Measurements from ENCODE around the gene DDX27.

- RRBS = 70% methylated on average over 2 of the region's 15 CpGs
These were observed 18.2 kb downstream of the ZMYND8 start for GRCh38 chr20:47338152-47338932.

DNA sequence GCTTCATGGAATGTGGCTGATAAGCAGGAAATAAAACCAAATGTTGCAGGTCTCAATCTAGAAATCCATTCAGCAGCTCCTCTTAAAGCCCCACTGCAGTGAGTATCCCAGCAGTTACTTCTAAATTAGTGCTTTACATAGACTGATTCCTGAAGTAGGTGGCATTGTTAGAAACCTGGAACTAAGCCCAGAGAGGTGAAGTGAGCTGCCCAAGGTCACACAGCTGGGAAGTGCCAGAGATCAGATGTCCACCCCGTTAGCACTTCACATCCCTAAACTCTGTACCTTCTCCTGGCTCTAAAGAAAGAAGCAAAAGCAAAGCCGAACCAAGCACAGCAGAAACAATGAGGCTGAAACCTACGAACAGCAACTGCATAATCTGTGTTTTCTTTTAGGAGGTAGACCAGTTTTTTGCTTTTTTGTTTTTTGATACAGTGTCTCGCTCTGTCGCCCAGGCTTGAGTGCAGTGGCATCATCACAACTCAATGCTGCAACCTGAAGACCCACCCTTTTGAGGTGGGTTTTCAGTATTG is 3.0 kb upstream of the ZMYND8 start:
- RRBS = no CpG with 5 or more reads among the region's 5 CpGs

DNA sequence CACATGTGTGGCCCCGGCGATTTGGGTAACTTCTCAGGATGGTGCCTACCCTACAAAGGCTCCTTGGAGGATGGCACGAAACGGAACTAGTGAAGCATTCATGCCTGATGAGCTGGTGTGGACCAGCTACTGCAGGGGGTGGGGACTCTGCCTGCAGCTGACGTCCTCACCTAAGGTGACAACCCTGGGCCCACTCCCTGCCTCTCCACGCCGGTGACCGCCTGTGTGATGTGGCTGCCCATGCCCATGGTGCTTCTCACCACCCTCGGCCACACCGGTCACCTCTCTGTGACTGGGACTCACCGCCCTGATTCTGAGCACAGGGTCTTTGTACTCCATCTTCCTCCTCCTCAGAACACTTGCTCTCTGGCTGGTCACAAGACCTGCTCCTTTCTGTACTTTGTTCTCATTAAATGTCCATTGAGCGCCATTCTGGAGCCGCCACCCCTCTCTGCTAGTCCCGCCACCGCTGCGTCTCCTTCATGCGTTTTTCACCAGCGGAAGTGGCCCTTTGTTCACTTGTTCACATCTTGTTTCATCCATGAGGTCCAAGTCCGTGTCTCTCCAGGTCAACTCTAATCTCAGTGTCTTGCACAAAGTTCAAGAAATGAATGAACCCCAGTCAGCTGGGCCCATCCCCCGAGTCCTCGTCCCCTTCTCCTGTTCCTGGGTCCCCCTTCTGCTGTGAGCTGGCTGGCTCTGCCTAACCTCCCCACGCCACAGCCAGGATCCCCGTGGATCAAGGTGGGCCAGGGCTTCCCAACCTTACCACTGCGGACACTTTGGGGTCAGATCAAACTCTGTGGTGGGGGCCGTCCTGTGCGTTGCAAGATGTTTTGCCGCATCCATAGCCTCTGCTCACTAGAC is 116.5 kb downstream of the SULF2 start:
- RRBS = 84% methylated on average over 5 of the region's 27 CpGs

GRCh38 chr20:47735530-47736176 is 49.6 kb downstream of the SULF2 start:
- RRBS = no CpG with 5 or more reads among the region's 12 CpGs

DNA sequence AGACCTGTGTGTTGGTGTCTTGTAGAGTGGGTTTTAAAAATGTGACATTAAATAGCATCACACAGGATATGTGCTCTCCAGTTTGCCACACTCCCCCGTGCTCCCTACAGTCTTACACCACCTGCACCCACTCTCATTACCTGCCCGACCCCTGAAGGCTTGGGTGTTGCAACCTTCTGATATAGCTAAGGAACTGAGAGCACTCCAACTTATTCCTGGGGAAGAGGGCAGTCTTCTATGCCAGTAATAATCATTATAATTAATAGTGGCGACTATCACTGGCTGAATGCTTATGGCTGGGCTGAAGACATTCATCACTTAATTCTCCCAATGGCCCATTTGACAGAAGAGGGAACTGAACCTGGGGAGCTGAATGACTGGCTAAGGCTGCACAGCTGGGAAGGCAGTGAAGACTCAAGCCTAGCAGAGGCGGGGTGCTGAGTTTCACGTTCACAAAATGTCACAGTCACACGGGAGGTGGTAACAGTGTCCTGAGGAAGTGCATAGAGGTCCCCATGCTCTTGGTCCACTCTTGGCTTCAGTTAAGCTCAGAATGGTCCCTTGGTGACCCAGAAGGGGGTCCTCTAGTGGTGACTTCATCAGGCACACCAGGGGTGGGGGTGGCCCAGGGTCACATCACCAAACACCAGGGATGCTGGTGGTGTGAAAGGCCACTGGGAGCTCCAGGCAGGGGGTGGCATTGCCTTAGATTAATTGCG is 45.3 kb downstream of the SULF2 start:
- RRBS = no CpG with 5 or more reads among the region's 7 CpGs

DNA sequence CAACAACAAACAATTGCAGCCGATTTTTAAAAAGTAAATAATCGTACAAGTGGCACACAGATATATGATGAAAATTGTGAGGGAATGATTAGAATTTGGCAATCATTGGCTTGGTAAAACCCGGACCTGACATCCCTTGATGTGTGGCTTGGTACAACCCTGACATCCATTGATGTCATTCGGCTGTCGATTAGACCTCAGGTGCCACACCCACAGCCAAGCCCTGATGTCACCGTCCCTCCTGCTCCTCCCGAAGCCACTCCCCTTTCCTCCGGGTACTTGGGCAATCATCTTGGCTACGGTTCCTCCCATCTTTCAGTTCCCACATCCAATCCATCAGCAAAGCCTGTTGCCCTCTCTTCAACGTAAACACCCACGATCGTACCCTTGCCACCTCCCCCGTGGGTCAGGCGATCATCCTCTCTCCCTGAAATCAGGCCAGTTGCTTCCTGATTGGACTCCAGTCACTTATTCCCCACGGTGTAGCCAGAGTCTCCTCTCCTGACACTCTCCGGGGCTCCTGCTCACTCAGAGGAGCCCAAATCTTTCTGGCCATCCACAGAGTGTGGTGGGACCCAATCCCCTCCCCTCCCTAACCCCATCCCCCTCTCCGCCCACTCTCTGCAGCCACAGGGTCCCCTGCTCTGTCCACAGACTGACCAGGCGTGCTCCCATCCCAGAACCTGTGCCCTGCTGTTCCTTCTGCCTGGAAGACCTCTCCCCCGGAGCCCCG is 44.5 kb downstream of the SULF2 start:
- RRBS = no CpG with 5 or more reads among the region's 20 CpGs

GRCh38 chr20:48126408-48126834 is 341.1 kb upstream of the SULF2 start:
- RRBS = no CpG with 5 or more reads among the region's 5 CpGs

DNA sequence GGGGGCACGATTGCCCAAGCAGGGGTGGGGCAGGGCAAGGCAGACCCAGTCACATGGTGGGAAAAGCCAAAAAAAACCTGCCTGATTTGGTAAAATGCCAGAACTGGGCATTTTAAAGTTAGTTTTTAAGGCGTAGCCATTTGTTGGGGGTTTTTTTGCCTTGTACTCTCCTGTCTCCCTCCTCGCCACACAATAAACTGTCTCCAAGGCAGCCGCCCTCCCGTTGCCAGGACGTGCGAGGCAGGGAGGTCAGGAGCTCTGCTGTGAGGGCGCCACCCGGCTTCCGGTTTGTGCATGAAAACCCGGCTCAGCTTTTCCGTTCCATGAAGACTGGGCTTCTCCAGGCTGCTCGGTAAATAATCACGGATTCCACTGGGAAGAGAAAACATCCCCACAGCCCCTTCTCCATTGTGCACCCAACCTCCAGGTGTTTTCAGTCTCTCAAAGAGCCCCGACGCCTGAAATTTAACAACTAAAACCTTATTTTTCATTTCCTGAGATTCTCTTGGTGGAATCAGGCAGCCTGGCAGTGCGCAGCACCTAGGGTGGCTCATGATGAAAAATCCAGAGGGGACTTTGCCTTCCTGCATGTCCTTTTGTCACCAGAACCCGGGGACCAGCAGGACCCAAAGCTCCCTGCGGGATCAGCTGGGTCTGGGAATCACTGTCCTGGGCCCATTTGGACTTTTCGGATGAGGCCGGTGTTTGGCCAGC is 453.4 kb downstream of the PREX1 start:
- RRBS = 59% methylated on average over 2 of the region's 21 CpGs

DNA sequence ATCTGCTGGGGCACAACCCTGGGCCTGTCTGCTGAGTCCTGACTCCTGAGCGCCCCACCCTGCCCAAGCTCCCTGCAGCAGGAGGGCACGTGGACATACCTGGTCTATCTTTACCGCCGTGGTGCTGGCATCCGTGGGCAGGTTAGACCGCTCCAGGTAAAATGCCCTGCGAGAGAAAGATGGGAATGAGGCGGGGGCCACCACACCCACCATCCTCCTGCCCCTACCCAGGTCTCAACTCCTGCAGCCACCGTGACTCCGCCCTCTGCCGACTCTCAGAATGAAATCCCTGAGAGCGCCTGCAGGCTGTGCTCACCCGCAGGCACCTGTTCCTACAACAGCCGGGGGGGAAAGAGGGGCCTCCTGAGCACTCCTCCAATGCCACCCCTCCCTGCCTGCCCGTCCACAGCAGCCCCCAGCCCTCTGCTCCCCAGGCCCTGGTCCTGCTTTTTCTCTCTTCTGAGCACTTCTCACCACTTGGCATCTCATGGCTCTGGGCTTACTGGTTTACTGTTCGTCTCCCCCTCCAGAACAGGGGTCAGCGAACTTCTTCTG is 197.1 kb downstream of the PREX1 start:
- RRBS = no CpG with 5 or more reads among the region's 17 CpGs

GRCh38 chr20:48656068-48656905 is 171.5 kb downstream of the PREX1 start:
- RRBS = no CpG with 5 or more reads among the region's 19 CpGs

DNA sequence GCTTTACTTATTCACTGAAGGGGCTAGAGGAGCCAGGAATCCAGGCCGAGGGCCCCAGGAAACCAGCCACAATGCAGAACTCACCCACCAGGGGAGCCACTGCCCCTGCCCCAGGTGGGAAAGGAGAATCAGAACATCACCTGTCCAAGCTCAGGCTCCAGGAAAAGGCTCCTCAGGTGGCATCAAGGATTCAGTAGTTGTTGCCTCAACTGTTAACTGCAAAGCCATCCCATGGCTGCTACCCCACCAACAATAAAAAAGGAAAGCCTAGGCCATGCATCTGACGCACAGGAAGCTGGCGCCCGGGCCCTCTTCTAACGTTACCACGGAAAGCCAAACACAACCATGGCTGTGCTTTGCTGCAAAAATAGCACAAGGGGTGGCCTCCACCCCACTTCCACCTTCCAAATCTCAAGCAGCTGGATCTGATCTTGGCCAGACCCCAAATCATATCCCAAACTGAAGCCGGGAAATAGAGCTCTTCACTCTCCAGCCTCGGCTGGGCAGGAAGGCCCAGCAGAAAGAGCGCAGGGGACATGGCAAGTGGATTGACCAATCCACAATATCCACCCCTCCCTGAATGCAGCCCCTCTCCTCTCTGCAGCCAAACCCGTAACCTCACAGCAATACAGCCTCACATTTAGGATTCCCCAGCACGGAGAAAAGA is 120.9 kb downstream of the PREX1 start:
- RRBS = no CpG with 5 or more reads among the region's 11 CpGs

DNA sequence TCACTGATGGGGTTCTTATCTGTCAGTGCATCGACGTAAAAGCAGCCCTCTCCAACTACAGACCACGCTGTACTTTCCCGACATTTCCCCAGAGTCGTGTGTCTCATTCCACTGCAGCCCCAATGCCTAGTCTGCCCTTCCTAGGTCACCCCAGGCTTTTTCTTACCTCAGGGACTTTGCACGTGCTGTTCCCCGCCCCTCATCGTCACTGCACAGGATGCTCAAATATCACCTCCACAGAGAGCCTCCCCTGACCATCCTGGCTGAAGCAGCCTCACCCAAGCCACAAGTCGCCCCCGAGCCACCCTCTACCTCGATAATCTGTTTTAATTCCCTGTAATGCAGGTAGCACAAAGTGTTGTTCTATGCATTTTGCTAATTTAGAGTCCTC is 60.2 kb downstream of the PREX1 start:
- RRBS = no CpG with 5 or more reads among the region's 11 CpGs

- RRBS = no CpG with 5 or more reads among the region's 3 CpGs
These were observed 51.4 kb downstream of the PREX1 start for GRCh38 chr20:48776512-48776711.

DNA sequence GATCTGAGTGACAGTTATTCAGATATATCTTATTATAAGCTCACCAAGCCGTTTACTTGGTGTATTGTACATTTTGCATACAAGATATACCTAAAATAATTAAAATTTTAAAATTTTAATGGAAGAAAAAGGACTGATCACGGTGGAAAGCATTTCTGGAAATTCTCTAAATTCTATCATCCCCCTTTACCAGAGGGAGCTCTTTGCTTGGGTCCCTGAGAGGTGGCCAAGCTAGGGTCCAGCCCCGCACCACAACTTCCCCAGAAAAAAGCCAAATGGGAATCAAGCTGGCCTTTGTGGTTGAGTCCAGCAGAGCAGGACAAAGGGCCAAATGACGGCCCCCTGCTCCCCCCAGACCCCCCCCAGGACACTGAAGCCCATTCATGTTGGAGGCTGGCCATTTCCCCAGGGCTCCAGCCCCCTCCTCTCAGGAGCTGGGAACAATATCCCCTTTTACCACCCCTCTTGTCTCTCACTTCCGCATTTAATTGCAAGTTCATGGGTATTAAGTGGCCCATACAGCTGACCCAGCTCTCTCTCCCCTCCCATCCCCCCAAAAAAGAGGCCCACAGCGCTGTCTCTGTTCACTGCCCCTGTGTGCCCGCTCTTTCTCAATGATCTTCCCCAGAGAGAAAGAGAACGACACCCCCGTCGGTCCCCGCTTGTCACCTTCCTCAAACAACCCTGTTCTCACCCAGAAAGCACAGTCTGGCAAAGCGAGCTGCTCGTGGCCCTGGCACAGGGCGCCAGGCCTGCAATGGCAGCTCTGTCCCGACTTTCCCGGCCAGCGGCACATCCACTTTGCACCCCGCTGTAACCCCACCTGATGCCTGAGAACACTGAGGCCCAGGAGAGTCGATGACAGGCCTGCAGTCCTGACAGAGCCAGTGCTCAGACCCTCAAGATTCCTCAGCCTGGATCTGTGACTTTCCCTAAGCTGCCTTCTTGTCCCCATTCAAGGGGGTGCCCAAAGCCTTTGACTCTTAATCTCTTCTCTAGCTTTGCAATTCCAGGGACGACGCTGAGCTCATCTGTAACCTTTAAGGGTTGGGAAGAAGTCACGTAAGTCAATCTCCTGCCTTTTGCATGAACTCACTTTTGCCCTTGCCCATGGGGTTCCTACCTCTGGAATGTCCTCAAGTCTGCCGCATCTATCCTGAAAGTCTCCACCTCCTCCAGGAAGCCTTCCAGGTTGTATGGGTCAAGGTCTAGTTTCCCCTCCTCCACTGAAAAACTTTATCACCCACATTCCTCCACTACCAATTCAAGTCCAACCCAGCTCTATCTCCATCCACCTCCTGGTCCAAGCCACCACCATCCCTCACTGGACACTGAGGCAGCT is 30.3 kb downstream of the PREX1 start:
- RRBS = no CpG with 5 or more reads among the region's 23 CpGs

GRCh38 chr20:48913729-48914239 is 7.7 kb upstream of the ARFGEF2 start:
- RRBS = no CpG with 5 or more reads among the region's 3 CpGs

DNA sequence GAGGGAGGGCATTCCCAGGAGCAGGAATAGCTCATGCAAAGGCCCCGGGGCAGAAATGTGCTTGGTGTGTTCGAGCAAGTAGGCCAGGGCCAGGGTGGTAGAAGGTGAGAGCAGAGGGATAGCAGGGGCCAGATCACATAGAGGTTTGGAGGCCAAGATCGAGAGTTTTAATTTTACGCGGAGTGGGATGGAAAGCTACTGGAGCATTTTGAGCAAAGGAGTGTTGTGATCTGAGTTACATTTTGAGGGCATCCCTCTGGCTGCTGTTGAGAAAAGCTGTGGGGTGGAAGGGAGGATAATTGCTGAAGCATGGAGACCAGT is 10.1 kb downstream of the ARFGEF2 start:
- RRBS = no CpG with 5 or more reads among the region's 5 CpGs

DNA sequence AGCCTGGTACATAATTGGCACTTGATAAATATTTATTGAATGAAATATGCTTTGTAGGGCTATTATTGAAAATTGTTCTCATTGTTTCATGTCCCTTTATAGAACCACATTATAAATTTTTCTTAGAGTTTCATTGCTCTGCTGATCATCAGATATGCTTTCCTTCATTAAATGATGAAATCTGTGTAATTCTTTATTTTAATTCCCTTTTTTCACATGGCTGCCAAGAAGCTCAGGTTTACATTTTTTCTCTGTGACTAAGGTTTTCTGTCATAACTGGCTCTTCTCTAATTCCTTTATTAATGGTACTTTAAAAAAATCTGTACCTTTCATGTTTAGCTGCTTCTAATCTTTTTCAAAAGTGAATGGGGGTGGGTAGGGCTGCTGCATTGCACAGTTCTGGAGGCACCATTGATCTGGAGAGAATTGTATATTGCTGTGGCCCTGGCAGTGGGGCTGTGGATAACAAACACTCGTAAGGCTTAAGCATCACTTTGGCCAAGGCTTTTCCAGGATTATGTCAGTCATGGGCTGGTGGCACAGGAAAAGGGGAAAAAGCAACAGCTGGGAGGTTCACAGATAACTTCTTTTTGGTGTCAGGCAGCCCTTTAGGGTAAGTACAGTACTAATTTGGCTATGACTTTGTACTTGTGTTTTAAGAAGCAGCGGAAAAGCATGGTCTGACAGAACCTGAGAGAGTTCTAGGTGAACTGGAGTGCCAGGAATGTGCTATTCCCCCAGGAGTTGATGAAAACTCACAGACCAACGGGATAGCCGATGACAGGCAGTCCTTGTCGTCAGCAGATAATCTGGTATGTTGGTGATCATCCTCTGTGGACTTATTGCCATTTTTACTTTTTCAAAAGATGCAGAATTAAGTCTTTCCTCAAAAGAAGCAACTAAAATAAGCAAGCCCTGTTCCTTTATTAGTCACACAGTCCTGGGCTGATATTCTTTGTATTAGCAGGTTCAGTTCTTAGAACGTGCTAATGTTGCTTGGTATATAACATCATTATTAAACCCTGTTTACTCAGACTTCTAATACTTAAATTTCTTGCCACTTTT is 44.0 kb downstream of the ARFGEF2 start:
- RRBS = no CpG with 5 or more reads among the region's 6 CpGs

DNA sequence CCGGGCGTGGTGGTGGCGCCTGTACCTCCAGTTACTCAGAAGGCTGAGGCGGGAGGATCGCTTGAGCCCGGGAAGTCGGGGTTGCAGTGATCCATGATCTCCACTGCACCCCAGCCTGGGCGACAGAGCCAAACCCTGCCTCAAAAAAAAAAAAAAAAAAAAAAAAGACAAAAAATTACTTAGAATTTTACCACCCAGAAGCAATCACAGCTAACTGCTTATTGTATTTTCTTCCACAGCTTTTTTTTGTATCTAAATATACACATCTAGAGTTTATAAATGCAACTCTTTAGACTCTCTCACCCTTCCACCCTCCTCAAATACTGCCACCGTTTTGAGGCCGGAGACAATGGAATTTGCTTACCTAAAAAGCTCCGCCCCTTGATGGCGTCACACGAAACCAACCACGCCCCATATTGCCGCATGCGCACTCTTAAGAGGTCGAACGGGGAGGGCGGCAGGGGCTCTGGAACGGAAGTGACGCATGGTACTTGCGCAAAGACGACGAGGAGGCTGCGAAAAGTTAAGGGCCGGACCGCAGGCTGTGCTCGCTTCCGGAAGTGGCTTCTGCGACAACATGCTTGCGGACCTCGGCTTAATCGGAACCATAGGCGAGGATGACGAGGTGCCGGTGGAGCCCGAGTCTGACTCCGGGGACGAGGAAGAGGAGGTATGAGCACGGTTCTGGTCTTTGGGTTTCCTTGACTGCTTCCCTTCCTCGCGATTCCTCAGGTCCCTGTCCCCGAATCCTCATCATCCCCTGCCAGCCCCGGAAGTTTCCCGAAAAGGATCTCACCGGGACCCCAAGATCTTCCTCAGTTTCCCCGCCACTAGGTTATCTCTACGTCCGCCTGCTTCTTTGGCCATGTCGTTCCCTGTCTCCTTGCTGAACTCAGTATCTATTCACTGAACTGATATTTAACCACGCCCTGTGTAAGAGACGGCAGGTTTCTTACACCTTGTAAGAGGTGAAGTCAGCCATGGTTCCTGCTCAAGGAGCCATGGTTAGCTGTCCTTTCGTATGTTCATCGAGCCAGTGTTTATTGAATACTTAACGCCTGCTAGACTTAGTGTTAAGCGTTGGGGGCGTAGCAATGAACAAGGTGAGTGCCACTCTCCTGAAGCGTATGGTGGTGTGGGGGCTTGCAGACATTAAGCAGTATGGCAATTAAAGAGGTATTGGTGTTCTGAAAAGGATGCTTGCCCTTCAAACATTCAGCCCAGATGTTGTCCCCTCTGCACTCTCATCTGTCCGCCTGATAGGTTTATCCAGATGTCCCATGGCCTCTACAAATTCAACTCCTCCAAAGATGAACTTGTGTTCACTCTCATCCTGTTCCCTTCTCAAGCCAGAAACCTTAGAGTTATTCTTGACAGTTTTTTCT is at the start of gene DDX27:
DDX27 (plus strand) TSS at position 545 of the 1,385 bp plus-strand sequence.
- RRBS = 2% methylated on average over 9 of the region's 59 CpGs

DNA sequence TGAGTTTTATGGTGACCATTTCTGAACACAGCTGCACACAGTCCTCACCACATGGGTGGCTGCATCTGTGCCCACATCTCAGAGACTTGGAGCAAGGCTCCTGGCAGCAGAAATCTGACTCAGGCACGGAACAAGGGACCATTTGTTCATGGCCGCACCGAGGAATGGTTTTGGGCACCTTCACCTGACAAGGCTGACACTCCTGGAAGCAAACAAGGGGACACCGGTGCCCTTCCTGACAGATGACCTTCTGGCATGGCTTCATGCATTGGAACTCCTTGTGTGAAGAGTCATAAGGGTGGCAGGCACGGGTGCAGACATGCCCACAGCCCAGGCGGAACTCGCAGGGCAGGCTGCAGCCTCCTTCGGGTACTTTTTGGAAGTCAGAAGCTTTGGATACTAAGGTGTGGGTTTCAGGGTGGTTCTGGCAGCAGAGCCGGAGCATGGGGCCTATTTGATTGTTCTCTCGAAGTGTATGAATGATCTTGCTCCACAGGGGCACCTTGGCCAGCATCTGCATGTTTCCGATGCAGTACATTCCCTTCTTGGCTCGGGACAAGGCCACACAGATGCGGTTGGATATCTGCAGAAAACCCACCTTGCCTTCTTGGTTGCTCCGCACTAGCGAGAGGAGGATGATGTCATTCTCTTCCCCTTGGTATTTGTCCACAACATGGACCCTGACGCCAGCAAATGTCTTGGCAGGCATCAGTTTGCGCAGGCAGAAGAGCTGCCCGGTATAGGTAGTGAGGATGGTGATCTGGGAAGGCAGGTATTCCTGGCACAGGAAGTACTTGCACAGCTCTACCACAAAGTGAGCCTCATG is 28.8 kb downstream of the ZNFX1 start:
- RRBS = no CpG with 5 or more reads among the region's 18 CpGs

DNA sequence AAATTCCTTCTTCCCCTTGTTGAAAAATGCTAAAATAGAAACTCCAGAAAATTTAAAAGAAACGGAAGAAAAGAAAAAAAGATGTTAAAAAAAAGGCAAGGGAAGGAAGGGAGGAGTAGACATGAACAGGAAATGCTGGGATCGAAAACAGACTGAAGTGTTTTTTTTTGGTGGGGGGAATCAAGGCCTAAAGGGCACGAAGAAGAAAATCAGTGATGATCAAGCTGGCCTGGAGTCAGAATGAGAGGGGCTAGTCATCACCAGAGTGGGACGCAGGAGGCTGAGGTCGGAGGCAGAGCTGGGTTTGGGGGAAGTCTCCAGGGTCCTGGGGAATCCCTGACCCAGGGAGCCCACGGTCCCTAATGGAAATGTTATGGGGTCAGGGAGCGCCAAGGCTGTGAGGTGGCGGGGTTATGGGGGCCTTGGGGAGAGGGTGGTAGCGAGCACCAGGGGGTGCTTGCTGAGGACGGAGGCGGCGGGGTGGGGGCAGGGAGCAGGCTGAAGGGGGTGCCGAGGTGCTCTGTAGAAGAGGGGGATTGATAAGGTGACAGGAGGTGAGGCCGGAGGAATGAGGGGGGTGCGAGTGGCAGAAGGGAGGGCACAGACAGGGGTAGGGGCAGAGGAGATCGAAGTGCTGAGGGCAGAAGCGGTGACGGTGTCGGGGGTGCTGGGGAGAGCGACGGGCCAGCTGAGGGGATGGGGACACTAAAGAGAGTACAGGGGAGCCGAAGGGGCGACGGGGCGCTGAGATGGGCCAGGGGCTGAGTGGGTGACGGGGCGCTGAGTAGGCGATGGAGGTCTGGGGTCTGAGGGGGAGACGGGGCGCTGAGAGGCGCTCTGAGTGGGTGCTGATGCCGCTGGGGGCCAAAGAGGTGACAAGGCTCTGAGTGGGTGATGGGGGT is 671 bp downstream of the ZNFX1 start:
- RRBS = no CpG with 5 or more reads among the region's 32 CpGs

Data from GM19240 (cell line).